Calu3 (cell line): Measurements from ENCODE around the genes MCC and CCDC112.

- PRO-cap, result no peak
Observed at GRCh38 chr5:113149696-113150613, 173.4 kb downstream of the DCP2 start.

GRCh38 chr5:113250127-113251028, 184.4 kb downstream of the TSSK1B start:
- PRO-cap, result no peak

GRCh38 chr5:113292904-113293637, 141.7 kb downstream of the TSSK1B start:
- PRO-cap, result no peak

DNA sequence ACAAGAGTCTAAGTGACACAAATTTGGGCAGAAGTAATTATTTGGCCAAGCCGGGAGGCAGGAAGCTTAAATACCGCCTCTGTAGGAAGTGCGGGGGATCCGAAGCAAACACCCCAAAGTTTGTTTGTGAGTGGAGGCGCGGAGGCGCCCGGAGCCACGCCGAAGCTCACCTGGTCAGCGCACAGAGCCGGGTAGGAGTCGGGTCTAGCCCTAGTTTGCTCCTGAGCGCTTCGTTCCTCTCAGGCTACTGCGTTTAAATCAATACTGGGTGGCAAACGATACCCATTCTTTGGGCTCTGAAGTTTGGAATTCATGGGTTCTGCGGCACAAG, 865 bp downstream of the MCC start:
- PRO-cap, result no peak

GRCh38 chr5:113487754-113488996, at the start of gene MCC:
MCC (minus strand) TSS chr5:113488453.
- PRO-cap, result bidirectional peak, plus-strand start at chr5:113488522, minus-strand start at chr5:113488424

- PRO-cap, result no peak
Observed at GRCh38 chr5:114135357-114135556, 226.6 kb upstream of the KCNN2 start.

DNA sequence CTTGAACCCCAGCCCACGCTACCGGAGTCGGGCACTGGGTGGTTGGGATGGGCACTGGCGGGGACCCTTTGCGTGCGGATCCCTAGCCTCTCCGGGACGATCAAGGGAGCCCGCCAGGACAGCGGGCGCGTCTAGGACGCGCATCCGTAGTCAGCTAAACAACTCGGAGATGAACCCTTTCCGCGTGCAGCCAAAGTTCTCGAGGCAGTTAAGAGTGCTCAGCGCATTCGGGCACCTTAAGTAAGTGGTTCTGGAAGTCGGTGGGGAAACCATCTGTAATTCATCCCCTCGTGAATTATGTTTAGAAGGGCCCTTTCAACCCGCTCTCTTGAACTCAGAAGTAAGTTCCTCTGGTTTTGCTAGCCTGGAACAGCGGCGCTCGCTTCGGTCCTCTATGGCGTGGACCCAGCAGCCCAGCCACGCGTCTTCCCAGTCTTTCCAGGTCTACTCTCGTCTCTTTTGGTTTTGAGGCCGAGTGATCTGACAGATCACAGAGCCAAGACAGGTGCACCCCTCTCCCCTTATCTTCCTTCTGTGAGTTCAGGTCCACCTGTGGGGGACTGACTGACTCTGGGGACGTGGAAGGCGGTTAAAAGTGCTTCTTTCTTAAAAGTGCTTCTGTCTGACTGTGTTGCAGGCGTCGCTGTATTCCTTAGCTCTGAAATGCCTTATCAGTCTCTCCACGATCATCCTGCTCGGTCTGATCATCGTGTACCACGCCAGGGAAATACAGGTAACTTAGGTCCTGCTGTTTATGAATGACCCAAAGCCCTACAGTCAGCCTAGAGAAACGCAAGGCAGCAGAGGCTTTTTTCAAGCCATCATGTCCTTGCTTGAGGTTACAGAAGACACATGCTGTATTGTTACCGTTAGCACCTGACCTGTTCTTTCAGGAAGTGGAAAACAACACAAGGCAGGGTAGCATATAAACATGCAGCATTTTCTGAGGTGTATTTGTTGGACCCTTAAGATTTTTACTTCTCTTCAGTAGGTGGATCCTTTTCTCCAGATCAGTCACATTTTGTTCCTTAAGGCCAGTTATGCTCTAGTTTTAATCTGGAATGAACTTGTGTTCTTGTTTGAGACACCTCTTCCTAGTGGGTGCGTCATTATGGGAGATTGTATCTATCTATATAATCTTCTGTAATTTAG, 1.8 kb downstream of the KCNN2 start:
- PRO-cap, result no peak

DNA sequence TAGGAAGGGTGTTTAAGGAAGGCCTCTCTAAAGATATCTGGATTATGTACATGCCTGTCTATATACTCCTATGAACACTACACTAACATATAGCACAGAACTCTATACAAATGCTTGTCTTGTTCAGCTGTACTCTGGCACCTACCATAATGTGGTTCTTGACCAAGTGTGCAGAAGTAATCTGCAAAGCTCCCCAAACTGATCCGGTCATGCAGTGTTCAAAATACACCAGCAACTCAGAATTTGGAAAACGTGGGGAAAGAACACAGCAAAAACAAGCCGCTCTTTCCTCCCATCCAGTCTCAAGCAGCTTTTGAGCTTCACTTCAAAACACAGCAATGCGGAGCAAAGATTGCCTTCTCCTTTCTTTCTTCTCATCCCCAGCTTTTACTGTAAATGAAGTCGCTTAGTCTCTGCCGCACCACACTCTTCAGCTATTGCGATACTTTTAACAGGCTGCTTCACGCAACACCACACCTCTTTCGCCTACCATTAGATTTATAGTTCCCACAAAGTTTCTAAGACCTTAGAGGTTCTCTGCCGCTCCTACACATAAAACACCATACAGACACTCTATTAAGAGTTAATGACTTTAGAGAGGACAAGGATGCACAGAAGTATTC, 828 bp downstream of the PGGT1B start:
- PRO-cap, result unidirectional peak, plus-strand start at position 239 of the sequence; unidirectional peak, plus-strand start at position 529 of the sequence

DNA sequence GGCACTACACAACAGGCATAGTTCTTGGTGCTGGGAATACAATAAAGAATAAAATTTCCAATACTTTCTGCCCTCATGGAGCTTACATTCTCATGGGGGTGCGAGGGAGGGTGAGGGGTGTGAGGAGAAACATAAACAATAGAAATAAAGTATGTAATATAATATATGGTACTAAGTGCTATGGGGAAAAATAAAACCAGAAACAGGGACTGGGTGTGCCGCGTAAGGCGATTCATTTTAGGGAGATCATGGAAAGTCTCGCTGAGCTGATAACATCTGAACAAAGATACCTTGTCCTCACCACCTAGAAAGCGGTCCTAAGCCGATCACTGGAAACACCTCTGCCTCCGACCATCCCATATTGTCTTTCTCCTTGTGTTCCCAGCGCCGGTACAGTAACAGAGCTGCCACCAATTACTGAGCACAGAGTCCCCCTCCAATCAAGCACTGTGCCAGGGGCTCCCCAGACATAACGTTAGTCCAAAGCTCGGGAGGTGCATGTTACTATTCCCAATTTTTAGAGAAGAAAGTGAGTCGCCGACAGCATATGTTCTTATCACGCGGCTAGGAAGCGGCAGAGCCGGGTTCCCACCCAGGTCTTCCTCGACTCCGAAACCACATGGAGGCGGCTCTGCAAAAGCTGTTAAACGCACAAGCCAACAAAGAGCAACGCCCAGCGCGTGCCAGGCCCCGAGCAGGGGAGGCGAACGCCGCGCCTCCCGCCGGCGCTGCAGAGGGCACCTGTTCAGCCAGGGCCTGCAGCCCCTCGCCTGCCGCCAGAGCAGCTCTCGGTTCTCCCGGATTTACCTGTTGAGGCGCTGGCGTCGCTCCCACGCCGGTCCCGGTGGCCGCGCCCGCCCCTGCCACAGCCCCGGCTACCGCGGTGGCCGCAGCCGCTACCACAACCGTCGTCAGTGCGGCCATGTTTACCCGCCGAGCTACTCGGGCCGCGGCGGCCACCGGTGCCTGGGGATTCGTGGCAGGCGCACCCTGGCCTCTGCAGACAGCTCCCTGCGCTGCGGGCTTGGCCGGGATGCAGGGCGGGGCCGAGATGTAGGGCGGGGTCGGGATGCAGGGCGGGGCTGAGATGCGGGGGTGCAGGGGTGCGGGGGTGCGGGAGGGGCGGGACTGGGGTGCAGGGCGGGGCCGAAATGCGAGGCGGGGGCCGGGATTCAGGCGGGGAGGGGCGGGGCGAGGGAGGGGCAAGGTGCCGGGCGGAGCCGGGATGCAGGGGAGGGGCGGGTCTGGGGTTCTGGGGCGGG, at the start of gene CCDC112:
Gene CCDC112 (minus strand): TSS at position 1,035 of the 1,262 bp plus-strand sequence.
- PRO-cap, result bidirectional peak, plus-strand start at position 672 of the sequence, minus-strand start at position 619 of the sequence; bidirectional peak, plus-strand start at position 904 of the sequence, minus-strand start at position 999 of the sequence

GRCh38 chr5:115450510-115451284, 93.9 kb downstream of the FEM1C start:
- PRO-cap, result unidirectional peak, minus-strand start at chr5:115450774

DNA sequence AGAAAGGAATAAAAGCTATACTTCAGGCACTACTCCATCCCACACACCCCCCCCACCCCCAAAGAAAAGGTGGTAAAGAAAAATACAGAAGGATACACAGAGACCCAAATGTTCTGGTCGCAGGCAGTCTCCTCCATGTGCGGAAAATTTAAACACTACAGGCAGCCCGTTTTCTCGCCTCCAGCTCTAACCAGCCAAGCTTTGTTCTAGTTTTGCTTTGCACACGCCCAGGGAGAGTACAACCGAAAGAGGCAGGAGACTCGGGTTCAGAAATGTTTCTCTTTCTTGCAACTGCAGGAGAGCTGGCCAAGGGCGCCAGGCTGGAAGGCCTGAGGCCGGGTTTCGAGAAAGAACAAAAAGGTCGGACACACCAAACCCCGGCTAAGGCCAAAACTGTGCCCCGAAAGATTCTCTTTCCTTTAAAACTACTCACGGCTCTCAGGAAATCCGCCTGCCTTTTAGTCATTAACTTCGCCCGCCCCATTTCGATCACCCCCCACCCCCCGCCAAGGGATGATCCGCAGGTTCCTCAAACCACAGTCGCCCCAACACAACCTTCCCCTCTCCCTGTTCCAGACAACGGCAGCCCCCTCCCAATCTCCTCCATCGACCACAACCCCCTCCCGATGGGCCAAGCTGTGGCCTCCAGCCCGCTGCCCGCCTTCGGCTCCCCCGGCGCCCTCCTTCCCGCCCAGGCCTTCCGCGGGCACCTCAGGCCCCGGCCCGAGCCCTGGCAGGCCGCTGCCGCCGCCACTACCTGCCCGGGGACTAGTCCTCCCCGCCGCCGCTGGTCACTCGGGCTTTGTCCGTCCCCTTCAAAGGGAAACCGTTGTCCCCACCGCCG, 587 bp downstream of the FEM1C start:
- PRO-cap, result bidirectional peak, plus-strand start at position 537 of the sequence, minus-strand start at position 395 of the sequence

DNA sequence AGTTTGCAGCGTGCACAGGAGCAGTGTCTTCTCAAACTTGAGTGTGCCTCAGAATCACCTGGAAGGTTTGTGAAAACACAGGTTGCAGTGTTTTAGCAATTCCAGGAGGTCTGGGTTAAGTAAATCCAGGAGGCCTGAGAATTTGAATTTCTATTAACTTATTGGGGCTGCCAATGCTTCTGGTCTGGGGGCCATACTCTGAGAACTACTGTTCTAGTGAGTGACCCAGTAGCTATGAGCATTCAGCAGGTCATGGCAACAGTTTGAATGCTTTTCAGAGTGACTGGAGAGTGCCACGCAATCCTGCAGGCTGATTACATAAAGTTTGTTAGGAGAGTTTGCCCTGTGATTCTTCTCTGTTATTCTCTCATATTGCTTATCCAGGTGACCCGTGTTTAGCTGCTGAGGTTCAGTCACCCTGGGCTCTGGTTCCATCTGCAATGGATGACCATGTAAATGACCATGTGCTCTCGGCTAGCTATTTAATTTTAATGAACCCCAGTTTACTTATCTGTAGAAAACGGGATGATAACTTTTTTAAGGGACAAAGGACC, 22.2 kb upstream of the TMED7 start:
- PRO-cap, result no peak

DNA sequence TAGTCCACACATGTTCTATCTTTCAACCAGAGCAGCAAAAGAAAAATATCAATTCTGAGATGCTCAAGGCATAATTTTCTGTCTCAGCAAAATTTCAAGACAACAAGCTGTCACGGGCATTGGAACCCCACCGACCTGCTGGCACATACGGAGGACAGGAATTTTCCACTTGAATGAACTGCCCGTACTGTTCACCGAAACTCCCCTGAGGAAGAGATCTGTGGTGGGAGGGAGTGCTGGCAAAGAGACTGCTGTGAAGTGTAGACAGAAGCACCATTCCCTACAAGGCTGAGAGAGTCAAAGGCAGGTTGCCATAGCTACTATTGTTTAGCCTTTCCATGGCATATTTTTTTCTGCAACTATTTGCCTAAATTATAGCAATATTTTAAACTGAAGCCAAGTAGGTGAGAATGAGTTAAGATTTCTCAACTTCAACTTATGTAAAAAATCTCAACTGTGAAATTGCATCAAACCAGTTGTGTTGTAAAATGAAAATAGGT, 80.8 kb downstream of the CDO1 start:
- PRO-cap, result no peak

DNA sequence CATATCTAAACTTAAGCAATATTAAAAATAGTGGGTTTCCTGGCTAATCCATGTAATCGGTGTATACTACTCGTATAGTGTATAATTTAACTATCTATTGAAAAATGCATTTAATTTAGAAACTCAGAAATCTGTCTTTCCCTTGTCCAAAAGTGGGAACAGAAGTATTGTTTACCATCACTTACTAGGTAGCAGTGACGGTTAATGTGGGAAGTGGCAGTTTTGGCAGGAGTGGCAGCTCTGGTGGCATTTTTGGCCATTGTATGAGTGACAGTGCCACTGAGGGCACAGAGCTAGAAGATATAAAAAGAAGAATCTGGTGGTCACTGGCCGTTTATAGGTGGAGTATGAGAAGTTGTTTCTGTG, 1.9 kb downstream of the AP3S1 start:
- PRO-cap, result no peak

DNA sequence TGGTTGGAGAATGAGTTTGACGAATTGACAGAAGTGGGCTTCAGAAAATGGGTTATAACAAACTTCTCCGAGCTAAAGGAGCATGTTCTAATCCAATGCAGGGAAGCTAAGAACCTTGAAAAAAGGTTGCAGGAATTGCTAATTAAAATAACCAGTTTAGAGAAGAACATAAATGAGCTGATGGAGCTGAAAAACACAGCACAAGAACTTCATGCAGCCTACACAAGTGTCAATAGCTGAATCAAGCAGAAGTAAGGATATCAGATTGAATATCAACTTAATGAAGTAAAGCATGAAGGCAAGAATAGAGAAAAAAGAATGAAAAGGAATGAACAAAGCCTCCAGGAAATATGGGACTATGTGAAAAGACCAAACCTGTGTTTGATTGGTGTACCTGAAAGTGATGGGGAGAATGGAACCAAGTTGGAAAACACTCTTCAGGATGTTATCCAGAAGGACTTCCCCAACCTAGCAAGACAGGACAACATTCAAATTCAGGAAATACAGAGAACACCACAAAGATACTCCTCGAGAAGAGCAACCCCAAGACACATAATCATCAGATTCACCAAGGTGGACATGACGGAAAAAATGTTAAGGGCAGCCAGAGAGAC, 82.3 kb downstream of the COMMD10 start:
- PRO-cap, result no peak

DNA sequence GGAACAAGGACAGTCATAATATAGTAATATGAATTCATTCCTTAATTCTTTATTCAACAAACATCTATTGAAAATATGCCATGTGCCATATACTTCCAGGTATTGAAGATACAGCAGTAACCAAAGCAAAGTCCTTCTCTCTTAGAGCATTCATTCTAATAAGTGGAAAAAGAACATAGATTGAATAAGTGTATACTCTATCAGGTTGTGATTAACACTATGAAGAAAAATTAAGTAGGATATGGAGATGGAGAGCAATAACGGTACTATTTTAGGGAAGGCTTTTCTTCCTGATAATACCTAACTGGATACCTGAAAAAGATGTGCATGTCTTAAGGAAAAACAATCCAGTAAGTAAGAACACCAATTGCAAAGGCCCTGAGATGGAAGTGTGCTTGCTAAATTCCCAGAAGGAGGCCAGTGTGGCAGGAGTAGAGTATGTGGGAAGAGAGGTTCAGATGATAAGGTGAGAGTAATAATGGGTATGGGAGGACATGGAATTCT, 89.1 kb downstream of the COMMD10 start:
- PRO-cap, result no peak

DNA sequence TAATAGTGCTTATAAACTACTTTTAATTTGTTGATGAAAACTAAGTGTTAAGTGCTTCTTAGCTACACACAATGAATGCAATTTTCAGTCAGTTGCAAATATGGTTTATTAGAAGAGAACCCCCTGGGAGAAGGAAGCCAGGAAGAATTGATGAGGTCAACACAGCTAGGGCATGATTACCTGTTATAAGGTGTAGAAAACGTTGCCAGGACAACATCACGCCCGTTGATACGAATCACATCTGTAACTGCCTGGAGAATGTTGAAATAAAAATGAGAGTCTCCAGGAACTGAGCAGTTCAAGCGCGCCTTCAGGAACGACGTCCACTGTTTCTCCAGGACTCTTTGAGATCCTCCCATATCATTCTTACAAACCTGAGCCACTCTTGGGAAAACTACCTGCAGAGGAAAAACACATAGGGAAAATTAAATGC, 88.0 kb downstream of the SEMA6A start:
- PRO-cap, result no peak

GRCh38 chr5:117455351-117456338, 881.0 kb upstream of the SEMA6A start:
- PRO-cap, result bidirectional peak, plus-strand start at chr5:117455867, minus-strand start at chr5:117455706; bidirectional peak, plus-strand start at chr5:117456119, minus-strand start at chr5:117456001

DNA sequence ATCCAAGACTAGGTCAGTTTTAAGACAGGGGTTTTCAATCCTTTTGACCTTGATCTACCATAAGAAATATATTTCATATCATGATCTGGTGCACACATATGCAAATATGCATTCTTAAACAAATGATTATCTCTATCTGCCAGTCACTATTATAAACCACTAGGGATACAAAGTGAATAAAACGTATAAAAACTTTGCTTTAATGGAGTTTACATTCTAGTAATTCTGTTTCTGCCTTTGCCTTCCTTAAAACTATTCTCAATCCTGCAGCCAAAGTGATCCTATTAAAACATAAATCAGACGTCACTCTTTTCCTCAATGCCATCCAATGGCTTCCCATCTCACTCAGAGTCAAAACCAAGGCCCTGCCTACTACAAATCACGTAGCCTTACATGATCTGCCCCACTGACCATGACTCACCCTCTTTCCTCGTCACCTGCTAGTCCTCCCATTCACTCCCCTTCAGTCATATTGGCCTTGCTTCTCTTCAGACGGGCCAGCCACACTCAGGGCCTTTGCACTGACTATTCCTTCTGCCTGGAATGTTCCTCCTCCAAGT, 39.1 kb upstream of the DMXL1 start:
- PRO-cap, result no peak

GRCh38 chr5:119270691-119271464, 84.9 kb upstream of the TNFAIP8 start:
- PRO-cap, result no peak